Hematopoietic multipotent progenitor cell (in vitro differentiated cells): ENCODE measurements around the genes HAUS1, SKOR2 and SMAD2.

DNA sequence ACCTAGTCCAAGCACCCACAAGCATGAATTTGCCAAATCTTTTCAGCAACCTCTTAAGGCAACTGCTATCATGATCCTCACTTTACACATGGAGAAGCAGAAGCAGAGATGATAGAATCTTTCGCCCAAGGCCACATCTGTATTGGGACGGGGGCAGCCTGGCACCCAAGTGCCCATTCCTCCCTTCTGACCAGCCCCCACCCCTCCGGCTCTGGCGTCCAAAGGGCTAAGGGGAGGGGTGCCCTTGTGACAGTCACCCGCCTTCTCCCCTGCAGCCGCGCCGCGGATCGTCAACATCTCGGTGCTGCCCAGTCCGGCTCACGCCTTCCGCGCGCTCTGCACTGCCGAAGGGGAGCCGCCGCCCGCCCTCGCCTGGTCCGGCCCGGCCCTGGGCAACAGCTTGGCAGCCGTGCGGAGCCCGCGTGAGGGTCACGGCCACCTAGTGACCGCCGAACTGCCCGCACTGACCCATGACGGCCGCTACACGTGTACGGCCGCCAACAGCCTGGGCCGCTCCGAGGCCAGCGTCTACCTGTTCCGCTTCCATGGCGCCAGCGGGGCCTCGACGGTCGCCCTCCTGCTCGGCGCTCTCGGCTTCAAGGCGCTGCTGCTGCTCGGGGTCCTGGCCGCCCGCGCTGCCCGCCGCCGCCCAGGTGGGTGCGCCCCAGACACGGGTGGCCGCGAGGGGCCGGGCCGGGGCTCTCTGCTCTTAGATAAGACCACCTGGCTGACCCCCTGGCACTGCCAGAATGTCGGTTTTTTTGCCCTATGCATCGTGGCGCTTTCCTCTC is 13.2 kb downstream of the SIGLEC15 start:
- CAGE, long polyA plus RNA = no peak

DNA sequence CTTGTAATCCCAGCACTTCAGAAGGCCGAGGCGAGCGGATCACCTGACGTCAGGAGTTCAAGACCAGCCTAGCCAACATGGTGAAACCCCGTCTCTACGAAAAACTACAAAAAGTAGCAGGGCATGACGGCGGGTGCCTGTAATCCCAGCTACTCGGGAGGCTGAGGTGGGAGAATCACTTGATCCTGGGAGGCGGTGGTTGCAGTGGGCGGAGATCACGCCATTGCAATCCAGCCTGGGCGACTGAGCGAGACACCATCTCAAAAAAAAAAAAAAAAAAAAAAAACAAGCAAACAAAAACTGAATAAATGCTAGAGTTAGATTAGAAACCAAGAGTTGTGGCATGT is 1.4 kb downstream of the ATP5F1A start:
- CAGE, long polyA plus RNA = no peak

DNA sequence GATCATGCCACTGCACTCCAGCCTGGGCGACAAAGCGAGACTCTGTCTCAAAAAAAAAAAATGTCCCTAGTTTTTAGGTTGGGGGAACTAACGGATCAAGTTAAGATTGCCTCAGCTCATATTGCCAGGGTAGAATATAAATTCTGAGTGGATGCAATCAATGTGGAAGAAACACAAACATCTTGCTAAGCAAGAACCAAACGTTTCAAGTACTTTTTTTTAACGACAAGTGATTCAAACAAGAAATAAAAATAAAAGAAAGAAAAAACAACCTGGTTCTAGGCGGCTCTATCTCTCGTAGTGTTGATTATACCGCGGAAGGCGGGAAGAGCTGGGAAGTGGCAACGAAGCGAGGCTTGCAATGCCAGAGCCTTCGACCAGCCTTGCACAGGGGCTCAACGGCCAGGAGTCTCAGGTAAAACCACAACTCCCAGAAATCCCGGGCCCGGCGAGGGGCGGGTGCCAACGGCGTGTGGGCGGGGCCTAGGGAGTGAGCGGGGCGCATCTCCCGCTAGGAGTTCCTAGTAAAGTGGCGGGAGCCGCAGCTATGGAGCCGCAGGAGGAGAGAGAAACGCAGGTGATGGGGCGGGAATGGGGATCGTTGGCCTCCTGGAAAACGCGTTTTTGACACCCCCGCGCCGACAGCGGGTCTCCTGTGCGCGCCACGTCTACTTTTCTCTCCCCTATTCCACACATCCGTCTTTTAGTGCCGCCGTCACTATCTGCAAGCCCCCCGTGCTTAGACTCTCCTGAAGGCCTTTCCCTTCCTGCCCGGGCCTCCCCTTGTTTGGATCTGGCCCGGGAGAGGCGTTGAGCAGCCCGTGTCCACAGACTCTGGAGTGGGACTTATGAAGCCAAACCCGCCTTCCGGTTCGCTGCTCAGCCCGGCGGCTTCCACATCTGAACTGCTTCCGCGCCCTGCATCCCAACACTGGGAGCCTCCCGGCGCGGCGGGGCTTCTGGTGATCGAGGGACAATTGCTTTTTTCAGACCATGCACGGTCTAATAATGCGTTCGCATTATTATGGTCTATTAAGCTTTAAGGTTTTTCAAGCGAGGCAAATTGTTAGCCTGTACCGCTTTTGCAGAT is at the start of gene HAUS1:
Gene HAUS1 (plus strand): TSS at position 521 of the 1,090 bp plus-strand sequence.
- CAGE, long polyA plus RNA = no peak

DNA sequence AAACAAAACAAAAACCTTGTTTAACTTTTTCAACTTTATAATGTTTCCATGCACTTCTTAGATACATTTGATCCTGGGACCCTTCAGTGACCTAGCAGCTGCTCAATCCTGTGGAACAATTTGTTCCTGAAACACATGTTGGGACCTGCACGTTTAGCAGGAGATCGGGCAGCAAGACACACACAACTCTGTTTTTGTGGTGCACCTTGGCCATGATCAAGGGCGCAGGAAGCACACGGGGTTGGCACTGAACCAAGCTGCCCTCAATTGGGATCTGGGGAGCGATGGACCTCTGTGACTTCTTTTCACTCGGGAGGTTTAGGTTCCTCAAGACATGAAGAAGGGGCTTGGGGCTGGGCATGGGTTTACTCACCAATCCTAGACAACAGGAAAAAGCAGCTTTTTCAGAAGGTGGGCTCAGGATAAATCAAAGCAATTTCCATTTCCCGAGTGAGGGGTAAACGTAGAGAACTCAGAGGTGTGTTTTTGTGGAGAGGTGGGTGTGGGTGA is 54.6 kb downstream of the RNF165 start:
- CAGE, long polyA plus RNA = no peak

DNA sequence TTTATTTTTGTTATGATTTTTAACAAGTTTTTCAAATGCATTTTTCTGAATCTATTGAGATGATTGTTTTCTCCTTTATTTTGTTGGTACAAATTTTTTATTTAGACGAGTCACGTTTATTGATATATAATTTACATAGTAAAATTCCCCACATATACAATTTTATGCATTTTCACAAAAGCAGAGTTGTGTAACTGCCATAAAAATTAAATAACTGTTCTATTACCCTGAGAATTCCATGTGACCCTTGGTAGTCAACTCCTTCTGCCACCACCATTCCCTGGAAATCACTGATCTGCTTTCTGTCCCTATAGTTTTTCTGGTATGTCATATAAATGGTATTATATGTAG is 26.2 kb upstream of the ST8SIA5 start:
- CAGE, long polyA plus RNA = no peak

GRCh38 chr18:47251383-47251815 is at the start of gene SKOR2:
Gene SKOR2, minus strand, starts transcription at chr18:47251660.
- CAGE, long polyA plus RNA = no peak

DNA sequence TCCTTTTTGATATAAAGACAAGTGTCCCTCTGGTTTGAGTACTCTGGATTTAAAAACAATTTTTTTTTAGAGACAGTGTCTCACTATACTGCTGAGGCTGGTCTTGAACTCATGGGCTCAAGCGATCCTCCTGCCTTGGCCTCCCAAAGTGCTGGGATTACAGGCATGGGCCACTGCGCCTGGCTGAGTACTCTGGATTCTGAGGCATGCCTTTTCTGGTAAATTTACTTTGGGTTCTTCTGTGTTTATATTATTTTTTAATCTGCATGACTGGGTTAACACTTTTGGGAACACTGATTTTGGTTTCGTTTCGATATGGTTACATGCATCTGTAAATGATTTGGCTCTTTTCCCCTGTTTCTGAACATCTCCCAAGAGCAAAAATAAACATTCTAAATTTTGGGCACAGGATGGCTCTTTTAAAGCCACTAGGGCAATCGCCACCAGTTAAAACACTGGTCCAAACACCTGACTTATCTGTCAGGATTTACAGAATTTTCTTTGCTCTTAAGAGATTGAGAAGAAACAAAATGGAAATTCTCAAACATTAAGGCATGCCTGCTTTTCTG is 113.0 kb downstream of the SMAD2 start:
- CAGE, long polyA plus RNA = no peak

- CAGE, long polyA plus RNA = no peak
Measured at GRCh38 chr18:47883665-47884160, 46.7 kb downstream of the SMAD2 start.

DNA sequence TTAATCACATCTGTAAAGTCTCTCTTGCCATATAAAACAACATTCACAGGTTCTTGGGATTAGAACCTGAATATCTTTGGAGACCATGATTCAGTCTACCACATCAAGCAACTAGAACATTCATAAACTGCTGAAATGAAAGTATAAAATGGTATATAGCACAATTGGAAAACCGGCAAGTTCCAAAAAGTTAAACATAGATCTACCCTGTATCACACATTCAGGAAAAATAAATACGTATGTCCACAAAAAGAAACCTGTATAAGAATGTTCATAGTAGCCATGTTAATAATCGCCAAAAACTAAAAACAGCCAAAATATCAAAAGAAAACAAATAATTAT is 23.5 kb downstream of the SMAD2 start:
- CAGE, long polyA plus RNA = no peak

- CAGE, long polyA plus RNA = start-site peak on the minus strand at chr18:47930848-47930902, 1,026 reads
Measured at GRCh38 chr18:47930128-47930929, at the start of gene SMAD2. Gene SMAD2, minus strand, starts transcription at chr18:47930659.

DNA sequence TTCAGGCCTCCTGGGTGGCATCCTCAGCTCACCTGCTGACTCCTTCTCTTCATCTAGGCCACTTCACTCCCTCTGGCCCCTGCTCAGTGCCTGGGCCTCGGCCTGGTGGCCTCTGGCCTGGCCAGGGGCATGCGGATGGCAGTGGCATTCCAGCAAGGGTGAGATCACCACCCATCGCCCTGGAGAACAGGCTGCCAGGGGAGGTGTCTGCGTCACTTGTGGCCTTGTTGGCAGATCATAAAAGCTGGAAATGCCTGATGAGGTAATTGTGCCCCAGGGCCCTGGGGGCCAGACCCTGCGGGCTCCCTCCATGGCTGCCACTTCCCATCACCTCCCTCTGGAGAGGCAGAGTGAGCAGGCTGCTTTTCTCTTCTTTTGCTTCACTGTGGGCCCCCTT is 72.5 kb upstream of the SMAD2 start:
- CAGE, long polyA plus RNA = no peak

DNA sequence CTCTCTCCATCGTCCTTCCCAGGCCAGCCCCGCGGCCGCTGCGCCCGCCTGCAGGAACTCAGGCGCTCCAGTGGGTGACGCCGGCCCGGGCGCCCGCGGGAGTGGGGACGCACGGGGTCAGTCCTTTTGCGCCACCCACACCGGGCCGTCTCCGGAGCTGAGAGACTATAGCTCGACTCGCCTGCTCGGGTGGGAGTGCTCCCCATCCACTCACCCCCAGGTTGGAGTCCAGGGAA is 205.6 kb upstream of the SMAD2 start:
- CAGE, long polyA plus RNA = no peak

DNA sequence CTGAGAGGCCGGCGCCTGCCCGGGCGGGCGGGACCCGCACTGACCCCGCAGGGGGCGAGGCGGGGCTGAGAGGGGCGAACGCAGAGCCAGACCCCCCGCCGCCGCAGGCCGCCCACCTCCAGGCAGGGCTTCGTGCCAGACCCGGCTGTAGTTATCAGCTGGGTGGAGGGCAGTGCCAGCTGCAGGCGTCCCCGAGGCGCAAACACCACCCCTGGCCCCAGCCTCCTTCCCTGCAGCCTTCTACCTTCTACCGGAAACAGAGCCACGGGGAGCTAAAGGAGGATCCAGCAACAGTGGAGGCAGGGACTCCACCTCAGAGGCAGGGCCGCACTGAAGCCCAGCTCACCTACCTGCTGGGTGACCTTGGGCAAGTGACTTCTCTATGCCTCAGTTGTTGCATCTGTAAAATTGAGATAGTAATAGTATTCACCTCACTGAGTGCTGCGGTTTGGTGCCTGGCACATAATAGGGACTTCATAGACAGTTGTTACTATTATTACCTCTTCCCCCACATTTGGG is 231.6 kb upstream of the SMAD2 start:
- CAGE, long polyA plus RNA = no peak

DNA sequence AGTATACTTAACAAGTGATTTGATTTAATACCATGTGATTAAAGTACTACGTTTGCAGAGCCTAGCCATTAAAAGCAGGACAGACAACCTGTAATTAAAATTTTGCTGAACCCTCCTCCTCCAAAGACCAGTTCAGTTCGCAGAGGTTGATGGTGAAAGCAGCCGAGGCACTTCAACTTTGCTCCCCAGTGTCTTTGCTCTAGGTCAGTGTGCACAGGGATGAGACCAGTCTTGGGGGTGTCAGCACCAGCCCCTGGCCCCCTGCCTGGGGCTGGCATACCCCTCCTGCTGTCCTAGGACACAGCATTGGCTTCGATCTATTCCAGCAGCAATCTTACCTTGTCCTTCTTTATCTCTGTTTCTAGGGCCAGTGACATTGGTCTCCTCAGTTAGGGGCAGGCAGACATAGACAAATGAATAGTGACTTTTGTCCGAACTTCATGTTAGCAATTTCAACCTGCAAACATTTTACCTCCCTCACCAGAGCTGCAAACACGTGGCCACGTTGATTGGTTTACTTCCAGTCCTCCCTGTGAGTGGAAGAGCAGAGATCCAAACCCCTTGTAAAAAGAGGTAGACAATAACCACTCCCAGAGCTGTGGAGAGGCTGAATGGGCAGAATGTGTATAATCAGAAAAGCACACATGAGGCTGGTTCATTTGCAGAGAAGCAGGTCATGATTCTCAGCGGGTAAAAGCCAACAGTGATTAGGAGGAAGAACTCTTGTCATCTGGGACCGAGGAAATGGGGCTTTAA is 30.9 kb downstream of the CTIF start:
- CAGE, long polyA plus RNA = no peak

DNA sequence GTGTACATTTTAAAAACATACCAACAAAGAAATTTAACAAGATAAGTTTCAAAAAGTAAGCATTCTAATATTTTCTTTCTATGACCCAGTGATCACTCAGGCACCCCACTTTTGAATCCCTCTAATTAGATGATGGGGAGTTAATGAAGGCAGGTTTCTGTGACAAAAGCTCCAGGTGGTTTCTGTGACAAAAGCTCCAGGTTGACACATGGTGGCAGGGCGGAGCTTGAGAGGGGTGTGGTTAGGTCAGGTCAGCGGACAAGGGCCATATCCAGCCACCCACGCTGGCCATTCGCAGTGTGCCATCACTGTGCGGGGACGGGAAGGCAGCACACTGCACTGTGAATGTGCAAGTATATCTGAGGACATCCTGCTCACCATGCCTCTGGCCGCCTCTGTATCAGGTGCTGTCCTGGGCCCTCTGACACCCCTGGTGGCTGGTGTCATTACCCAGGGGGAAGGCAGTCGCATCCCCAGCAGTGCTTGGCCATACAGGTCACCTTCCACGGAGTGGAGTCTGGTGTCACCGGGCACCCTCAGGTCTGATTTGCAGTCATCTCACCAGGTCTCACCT is 34.7 kb downstream of the CTIF start:
- CAGE, long polyA plus RNA = no peak

GRCh38 chr18:48666424-48667206 is 127.8 kb downstream of the CTIF start:
- CAGE, long polyA plus RNA = no peak

GRCh38 chr18:48711429-48712023 is 172.7 kb downstream of the CTIF start:
- CAGE, long polyA plus RNA = no peak

DNA sequence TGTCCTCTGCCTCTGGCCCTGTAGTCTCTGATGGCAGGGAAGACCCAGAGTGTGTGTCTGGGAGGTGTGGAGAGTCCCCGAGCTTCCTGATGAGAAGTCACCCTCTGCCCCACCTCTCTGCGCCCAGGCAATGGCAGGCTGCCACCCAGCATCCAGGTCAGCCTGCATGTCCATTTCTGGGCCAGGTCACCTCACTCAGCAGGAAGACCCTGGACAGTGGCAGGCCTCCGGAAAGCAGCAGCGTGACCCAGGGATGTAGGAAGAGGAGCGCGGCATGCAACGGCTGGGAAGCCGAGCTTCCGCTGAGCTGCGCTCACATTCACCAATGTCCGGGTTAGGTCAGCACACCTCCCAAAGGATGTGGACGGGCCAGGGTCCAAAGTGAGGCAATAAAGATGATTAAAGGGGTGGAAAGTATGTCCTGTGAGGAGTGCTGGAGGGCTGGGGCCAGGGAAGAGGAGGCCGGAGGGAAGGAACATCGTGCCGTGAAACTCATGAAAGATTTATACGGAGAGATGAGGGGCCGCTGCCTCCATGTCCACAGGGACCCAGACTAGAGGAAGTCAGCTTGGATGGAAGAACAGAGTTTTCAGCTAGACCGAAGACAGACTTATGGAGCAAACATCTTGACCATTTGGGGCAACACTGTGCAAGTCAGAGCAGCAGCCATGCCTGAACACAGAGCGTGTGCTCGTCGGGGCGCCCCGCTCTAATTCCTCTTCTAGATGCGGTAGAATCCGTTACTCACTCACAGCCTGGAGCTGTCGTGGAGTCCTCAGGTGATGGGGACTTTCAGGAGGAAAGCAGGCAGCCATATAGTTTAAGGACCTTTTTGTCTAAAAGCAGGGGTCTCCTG is 174.6 kb downstream of the CTIF start:
- CAGE, long polyA plus RNA = no peak

- CAGE, long polyA plus RNA = no peak
Measured at GRCh38 chr18:48755783-48756348, 194.9 kb downstream of the SMAD7 start.

GRCh38 chr18:48767203-48768039 is 183.3 kb downstream of the SMAD7 start:
- CAGE, long polyA plus RNA = no peak